Heart (tissue), 3 donors: ENCODE data around the genes HTR3E and FAM131A.

- RAMPAGE, long total RNA, 2 experiments = no peak in any of the 2 experiments
These were observed 35.8 kb upstream of the PARL start for GRCh38 chr3:183920498-183920841.

GRCh38 chr3:184005926-184006643 is 11.6 kb downstream of the ABCC5 start:
- RAMPAGE, long total RNA, 2 experiments = no peak in any of the 2 experiments

DNA sequence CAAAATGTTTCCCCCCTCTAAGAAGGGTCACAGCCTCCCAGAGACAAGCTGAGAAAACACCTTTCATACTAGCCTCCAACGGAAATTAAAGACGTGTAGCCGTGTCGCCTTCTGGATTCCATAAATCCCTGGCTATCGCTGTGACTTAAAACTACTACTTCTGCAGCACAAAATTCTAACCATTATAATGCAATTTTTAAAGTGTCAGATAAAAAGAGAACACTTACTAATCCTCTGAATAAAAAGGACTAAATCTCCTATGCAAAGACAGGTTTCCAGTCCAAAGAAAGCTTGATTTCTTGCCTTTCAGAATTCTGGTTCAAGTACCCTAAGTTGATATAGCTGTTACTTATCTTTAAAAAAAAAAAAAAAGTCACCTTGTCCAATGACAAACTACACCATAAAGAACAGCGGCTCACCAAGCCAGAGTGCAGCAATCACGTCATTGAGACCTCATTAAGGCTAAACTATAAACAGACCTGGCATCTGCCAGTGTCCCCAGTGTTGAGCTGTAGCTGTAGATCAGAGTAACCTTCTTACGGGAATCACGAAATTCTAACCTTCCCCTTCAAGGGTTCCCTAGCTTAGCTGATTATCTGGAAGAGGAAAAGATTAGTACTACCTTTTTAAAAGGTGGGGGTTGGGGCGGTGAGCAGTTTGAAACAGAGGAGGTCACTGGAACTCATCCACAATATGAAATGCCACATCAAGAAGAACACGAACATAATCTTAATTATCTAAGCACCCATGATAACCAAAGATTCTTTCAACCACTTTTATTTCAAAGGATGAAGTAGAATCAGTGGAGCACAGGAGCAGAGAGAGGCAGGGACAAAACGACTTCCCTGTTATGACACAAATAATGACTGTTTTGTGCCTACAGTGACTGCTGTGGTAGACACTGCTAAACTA is 2.1 kb downstream of the ABCC5 start:
- RAMPAGE, long total RNA, 2 experiments = start-site peak on the minus strand in 2 of 2 experiments, centred at positions 310 to 317 of the sequence, 69 to 116 reads per replicate

DNA sequence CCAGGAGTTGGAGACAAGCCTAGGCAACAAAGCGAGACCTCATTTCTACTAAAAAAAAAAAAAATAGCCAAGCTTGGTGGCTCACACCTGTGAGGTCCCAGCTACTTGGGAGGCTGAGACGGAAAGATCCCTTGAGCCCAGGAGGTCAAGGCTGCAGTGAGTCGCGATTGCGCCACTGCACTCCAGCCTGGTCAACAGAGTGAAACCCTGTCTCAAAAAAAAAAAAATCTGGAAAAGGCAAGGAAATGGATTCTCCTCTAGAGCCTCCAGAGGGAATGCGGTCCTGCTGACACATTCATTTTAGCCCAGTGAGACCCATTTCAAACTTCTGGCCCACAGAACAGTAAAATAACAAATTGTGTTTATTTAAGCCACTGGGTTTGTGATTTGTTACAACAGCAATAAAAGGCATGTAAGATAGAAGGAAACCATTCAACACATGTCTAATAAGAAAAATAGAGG is at the start of gene HTR3E:
Gene HTR3E, plus strand, starts transcription at position 344 of the 462 bp plus-strand sequence.
- RAMPAGE, long total RNA, 2 experiments = no peak in any of the 2 experiments

- RAMPAGE, long total RNA, 2 experiments = no peak in any of the 2 experiments
These were observed 488 bp downstream of the DVL3 start for GRCh38 chr3:184155612-184156117.

DNA sequence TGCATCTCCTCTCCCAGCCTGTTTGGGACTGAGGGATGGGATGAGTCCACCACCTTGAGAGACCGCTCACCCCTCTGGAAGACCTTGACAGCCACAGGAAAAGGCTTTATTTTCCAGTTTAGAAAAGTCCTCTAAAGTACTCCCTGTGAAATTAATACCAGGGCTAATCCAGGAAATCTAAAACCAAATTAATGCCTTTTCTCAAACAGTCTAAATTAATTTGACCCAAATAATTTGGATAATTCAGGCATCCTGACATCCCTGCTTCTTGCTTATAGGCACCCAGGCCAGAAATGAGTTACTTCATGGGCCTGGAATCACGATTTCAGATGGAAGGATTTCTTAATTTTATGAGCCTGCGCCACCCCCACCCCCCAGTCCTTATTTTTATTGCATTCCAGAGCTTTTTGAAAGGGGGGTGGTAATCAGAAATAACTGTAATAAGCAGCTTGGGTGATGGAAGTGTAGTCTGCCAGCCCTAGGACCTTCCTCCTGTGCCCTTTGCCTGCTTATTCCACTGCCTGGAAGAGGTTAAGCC is 1.2 kb downstream of the AP2M1 start:
- RAMPAGE, long total RNA, 2 experiments = no peak in any of the 2 experiments

- RAMPAGE, long total RNA, 2 experiments = no peak in any of the 2 experiments
These were observed 1.9 kb downstream of the AP2M1 start for GRCh38 chr3:184176355-184177121.

- RAMPAGE, long total RNA, 2 experiments = no peak in any of the 2 experiments
These were observed 9.9 kb downstream of the ABCF3 start for GRCh38 chr3:184195820-184196392.

- RAMPAGE, long total RNA, 2 experiments = no peak in any of the 2 experiments
These were observed 7.9 kb downstream of the EIF4G1 start for GRCh38 chr3:184322227-184322771.

GRCh38 chr3:184327059-184327956 is 10.1 kb upstream of the FAM131A start:
- RAMPAGE, long total RNA, 2 experiments = no peak in any of the 2 experiments

DNA sequence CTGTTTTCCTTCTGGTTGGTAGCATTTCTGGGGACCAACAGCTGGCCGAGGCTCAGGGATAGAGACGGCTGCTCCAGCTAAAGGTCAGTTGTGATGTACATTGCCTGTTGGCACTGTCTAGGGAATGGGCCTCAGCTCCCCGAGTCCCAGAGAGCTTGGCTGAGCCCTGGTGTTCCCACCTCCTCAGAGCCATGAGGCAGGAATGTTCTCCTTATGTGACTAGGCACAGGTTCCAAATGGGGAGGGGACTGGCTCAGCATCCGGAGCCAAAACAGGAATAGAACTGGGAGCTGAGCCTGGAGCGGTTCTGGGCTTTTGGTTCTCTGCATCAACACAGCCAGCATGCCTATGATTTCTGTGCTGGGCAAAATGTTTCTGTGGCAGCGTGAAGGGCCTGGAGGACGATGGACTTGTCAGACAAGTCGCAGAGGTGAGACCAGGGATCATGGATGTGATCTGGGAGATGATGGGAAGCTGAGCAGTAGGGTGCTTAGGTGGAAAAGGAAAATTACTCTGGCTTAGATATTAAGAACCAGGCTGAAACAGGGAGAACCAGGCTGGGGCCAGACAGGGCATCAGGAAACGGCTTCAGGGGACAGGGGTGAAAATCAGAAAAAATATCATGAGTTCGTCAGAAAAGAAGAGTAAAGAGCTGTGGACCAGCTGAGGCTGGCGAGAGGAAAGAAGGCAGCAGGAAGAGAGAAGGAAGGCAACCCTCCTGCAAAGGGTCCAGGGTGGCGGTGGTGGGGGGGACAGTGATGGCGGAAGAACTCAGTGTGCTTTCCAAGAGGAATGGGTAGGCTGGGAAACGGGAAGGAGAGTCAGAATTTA is at the start of gene FAM131A:
Gene FAM131A, plus strand, starts transcription at position 312 of the 831 bp plus-strand sequence.
- RAMPAGE, long total RNA, 2 experiments = start-site peak on the plus strand in 1 of 2 experiments, centred at position 362 of the sequence, 15 reads per replicate

DNA sequence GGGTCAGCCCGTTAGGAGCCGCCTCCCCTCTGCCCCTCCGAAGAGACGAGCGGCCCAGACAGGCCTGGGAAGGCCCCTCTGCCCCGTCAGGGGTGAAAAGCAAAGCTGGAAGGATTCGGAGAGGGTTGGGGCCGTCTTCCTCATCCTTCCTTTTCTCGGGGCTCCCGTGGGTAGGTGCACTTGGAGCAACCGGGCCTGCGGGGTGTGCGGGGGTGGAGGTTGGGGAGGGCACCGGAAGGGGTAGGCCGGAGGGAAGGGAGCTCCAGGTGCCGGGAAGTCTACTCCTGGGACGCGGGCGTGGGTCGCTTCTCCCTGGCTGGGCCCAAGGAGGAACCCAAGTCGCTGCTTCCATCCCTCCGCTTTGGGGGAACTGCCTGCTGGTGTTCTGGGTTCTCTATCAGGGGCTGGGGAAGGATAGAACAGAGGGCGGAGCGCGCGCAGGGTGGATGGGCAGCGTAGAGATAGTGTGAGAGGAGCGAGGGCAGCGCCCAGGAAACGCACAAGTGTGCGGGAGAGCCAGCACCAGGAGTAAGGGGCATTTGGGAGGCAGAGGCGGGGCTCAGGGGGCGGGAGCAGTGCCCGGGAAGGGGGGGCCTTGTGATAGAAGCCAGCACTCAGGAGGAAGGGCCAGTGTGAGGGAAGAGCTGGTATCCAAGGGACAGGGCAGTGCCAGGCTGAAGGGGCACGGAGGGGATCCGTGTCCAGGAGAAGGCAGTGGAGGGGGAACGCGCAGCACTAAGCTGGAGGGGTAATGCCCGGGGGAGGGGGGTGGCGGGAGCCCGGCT is 659 bp downstream of the POLR2H start:
- RAMPAGE, long total RNA, 2 experiments = start-site peak on the plus strand in 1 of 2 experiments, centred at position 270 of the sequence, 28 reads per replicate

DNA sequence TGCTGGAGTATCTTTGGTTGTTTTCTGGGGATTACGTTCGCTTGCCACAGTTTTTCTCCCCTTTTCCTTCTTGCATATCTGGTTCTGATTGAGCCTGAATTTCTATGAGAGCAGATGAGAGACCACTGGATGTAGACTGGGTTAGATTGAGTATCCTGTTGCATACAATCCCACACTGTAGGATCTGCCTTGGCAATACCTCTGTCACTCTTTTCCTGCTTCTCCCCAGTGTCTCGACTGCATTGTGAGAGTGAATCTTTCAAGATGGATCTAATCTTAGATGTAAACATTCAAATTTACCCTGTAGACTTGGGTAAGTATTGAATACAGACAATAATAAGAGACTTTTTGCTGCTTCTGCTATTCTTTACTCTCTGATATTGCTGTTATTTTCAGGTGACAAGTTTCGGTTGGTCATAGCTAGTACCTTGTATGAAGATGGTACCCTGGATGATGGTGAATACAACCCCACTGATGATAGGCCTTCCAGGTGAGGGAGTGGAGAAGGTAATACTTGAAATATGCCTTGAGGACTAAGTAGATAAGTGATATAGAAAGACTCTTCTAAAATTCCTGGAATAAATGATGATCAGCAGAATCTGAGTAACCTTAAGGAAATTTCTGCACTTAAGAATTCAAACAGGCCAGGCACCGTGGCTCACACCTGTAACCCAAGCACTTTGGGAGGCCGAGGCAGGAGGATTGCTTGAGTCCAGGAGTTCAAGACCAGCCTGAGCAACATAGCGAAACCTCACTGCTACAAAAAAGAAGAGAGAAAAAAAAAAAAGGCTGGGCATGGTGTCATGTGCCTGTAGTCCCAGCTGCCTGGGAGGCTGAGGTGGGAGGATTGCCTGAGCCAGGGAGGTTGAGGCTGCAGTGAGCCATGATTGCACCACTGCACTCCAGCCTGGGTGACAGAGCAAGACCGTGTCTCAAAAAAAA is 3.5 kb downstream of the POLR2H start:
- RAMPAGE, long total RNA, 2 experiments = no peak in any of the 2 experiments

- RAMPAGE, long total RNA, 2 experiments = no peak in any of the 2 experiments
These were observed 5.0 kb upstream of the EPHB3 start for GRCh38 chr3:184556508-184557016.

- RAMPAGE, long total RNA, 2 experiments = no peak in any of the 2 experiments
These were observed 1.9 kb downstream of the EPHB3 start for GRCh38 chr3:184563354-184564096.

DNA sequence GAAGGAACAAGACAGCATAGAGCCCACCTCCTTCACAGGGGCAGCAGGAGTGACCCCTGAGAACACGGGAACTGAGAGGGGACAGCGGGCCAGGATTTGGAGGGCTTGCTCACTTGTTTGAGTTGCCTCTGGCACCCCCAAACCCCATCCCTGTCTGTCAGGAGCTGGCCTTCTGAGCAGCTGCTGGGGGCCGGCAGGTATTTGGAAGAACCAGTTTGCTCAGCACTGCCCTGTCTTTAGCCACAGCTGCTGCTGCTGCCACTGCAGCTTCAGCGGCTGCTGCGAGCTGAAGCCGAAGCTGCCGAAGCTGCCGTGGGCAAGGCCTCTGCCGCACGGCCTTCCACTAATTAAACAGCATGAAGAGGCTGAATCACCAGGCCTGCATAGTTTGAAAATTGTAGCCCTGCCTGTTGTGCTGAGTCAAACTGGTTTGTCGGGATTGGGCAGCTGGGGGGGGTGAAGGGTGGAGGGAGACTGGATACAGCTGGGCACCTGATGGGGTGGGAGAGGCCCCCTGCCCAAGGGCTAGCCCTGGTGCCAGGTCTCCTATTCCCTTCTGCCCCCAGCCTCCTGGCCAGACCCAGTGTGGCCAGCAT is 4.1 kb downstream of the EPHB3 start:
- RAMPAGE, long total RNA, 2 experiments = no peak in any of the 2 experiments

- RAMPAGE, long total RNA, 2 experiments = no peak in any of the 2 experiments
These were observed 42.0 kb downstream of the EPHB3 start for GRCh38 chr3:184603462-184604099.

- RAMPAGE, long total RNA, 2 experiments = no peak in any of the 2 experiments
These were observed 32.9 kb downstream of the MAGEF1 start for GRCh38 chr3:184678892-184679529.

- RAMPAGE, long total RNA, 2 experiments = no peak in any of the 2 experiments
These were observed 103.9 kb downstream of the VPS8 start for GRCh38 chr3:184915824-184916375.

DNA sequence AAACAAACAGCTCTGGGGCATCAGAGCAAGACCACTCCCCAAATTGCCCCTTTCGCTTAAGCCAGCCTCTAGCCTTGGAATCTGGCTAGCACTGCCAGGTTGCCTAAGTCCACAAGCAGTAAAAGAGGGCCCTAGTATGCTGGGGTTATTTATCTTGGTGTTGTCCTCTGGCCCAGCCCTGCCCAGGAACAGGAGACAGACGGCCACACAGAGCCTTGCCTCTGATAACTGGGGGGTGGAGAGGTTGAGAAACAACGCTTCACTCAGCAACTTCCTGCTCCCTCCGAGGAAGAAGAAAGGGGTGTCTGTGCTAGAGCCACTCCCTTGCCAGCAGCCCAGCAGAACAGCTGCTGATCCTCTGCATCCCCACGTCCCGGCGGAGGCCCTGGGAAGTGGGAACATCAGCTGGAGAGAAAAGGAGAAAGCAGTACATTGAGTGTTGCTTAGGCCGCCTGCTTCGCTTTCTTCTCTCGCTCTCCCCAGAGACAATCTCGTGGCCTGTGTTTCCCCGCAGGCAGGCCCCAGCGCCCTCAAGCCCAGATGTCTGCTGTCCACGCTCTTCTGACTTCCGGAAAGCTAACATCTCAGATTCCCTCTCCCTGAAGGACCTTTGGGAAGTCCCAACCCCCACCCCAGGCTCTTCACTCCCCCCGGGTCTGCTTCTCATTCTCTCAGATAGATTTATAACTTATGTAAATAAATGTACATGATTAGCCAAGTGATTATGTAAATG is 22.6 kb upstream of the C3orf70 start:
- RAMPAGE, long total RNA, 2 experiments = no peak in any of the 2 experiments